Measurements from ENCODE around the genes RPS5 and ZNF324B.

GRCh38 chr19:58229188-58229665, 513 bp downstream of the ZNF544 start:
- PRO-cap, result no peak

DNA sequence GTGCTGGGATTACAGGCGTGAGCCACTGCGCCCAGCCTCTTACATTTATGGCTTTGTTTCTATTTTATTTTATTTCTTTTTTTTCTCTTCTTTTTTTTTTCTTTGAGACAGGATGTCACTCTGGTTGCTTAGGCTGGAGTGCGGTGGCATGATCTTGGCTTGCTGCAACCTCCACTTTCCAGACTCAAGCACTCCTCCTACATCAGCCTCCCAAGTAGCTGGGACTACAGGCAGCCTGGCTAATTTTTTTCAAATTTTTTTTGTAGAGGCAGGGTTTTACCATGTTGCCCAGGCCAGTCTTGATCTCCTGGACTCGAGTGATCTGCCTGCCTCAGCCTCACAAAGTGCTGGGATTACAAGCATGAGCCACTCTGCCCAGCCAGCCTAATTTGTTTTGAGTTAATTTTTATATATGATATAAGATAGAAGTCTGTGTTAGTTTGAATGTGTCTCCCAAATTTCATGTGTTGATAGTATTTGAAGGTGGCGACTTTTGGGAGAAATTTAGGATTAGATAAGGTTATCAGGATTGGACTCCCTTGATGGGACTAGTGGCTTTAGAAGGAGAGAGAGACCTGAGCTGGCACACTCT, 4.2 kb downstream of the ZNF8 start:
- PRO-cap, result no peak

- PRO-cap, result unidirectional peak, minus-strand start at chr19:58369272
These were observed 6.4 kb upstream of the ZNF497 start for GRCh38 chr19:58368902-58369369.

- PRO-cap, result no peak
These were observed 1.3 kb upstream of the RPS5 start for GRCh38 chr19:58385653-58386244.

- PRO-cap, result unidirectional peak, plus-strand start at chr19:58386530; bidirectional peak, plus-strand start at chr19:58386798, minus-strand start at chr19:58386727; bidirectional peak, plus-strand start at chr19:58386827, minus-strand start at chr19:58386902; bidirectional peak, plus-strand start at chr19:58387272, minus-strand start at chr19:58387019
These were observed at the start of gene RPS5 for GRCh38 chr19:58386245-58387386. Gene RPS5, plus strand, starts transcription at chr19:58387269.

DNA sequence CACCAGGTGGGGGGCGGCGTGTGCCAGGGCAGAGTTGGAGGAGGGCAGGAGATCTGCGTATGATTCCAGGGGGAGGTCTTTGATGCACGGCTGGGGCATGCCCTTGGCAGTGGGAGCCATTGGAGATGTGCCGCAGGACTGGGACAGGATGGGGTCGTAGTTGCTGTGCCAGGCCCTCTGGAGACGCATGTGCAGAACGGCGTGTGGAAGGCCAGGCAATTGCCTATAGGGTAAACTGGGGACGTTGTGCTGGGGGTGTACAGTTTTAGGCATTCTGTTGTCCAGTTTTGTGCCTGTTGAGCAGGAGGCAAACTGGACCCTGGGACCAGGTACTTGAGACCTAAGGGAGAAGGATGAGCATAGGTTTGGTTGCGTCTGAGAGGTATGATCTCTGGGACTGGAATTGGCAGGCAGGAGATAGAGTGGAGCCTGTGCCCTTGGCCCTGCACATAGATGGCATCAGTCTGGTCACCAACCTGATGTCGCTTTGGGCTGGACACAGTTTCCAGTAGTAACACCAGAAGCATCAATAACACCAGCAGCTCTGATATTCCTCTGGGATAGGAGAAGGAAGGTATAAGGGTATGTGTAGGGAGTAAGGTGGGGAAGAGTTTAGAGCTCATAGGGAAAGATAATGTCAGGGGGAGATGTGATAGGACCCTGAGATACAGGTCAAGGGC, 892 bp downstream of the ZNF584 start:
- PRO-cap, result no peak

DNA sequence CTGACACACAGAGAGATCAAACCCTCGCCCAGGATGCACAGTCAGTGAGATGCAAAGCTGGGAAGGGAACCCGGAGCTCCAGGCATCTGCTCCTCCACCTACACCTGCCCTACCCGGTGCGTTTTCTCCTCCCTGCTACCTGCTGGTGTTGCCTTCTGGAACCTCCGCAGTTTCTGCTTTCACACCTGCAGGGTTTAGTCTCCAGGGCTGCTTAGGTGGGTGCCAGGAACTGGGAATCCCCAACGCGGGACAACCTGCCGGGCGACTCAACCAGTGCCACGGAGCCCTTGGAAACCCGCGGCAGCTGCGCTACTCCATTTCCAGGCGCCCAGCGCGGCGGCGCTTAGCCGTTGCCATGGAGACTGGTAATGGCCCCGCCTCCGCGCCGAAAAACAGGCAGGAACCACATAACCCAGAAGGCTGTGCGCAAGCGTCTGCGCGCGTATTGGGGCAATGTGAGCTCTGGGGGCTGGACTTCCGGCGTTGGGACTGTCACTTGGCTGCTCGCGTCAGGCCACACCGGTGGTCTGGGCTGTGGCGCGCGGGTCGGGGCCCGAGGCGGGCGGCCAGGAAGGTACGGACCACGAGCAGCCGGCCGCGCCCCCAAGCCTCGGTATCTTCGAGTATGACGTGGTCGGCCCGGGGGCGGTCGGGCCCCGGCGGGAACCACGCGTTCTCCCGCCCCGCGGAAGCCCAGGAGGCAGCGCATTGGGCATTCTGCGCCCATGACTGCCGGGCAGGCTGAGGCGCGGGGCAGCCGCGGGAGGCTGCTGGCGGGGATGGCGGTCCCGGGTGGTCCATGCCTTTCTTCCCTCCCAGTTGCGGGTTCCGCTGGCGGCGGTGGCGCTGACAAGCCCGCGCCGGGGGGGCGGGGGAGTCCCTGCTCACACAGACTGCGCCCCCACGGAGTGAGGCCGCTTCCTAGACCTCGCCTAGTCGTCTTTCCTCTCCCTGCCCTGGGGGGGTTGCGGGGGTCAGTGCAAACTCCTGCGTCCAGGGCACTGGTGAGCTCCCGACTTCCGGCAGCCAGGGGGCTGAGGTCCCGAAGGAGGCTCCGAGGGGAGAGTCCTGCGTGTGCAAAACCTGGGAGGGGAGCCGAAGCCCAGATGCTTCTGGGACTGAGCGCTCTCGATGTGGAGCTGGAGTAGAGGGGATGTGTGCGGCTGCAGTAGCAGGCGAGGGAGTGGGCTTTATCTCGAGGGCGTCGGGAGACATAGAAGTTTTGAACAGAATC, at the start of gene ZNF324B:
ZNF324B (plus strand) TSS at position 492 of the 1,234 bp plus-strand sequence.
- PRO-cap, result bidirectional peak, plus-strand start at position 472 of the sequence, minus-strand start at position 330 of the sequence; unidirectional peak, plus-strand start at position 708 of the sequence

- PRO-cap, result no peak
These were observed 2.1 kb upstream of the ZNF446 start for GRCh38 chr19:58474055-58474530.